Bronchus (tissue), 1 donor: ENCODE measurements around a stretch of chr16.

- PRO-cap, result no peak
Observed at GRCh38 chr16:70563144-70564128, 39.8 kb downstream of the SF3B3 start.

DNA sequence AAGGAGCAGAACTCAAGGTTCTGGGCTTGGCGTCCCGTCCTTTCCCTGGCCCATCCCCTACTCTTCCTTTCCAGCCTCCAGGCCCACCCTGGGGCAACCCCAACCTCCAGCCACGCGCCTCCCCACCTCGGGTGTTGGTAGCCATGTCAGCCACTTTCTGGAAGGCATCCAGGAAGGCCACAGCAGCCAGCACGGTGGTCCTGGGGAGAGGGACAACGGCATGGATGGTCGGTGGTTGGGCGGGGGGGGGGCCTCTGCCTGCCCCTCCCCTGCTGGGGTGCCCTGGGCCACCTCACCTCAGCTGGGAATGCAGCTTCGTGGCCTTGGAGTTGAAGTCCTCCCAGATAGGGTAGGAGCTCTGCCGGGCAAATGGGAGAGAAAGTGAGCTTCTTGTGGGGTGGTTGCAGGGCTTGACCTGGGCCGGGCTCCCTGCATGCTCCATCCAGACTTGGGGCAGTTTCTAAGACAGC, 5.2 kb downstream of the MTSS2 start:
- PRO-cap, result no peak

DNA sequence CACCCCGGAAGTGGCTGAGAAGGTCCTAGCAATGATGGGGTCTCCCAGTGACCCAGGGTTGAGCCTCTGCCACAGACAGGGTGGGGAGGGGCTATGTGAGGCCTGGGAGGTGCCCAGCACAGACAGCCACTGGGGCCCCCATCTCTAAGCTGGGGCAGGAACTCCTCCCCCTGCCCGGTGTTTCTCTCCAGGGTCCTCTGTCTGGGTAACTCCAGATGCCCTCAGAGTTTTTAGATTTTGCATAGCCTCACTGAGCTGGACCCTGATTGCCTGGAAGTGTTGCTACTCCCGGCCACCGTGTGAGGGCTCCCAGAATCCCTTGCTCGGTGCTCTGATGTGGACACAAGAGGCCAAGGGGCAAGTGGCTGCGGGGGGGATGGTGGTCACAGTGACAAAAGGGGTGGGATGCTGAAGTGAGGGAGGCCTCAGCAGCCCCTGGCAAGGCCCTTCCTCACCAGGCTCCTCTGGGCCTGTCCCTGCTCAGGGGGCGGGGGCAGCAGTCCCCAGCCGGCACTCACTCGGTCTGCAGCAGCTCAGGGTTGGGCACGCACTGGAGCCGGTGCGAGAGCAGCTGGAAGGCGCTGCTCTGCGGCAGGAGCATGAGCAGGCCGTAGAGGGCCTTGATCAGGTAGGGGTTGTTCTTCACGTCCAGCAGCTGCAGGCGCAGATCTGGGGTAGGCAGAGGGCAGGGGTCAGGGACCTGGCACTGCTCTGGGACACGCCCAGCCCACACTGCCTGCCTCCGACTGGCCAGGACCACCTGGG, 6.6 kb upstream of the MTSS2 start:
- PRO-cap, result no peak

DNA sequence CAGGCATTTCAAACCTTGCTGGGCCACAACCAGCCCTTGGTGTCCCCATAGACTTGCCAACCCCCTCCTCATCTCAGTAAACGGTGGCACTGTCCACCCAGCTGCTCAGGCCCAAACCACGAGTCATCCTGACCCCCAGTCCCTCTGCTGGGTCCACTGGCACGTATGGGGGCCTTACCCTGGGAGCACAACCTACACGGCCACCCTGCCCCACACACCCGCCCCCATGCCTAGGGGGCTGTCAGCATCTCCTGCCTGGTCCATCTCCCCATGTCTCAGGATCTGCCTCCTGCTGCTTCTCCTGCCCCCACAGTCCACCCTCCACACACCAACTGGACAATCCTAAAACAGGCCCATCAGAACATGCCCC, 15.5 kb upstream of the MTSS2 start:
- PRO-cap, result no peak

DNA sequence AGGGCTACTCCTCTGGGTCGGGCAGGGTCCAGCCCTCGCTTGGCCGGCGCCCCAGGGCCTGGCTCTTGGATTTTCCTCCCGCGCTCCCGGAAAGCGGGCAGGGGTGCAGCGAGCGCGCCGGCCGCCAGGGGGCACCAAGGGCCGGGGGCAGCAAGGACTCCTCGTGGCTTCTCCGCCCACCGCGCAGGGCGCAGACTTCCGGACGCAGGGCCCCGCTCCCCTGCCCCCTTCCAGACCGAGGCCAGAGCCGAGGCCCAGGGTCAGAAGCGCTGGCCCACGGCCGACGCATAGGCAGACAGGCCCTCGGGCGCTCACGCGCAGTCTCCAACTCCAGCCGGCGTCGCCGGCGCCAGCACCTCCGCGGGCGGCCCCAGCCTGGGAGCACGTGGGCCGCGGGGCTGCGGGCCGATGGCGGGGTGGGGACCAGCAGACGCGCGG, 330 bp downstream of the TLE7 start:
- PRO-cap, result no peak

GRCh38 chr16:71568642-71569025, 8.3 kb downstream of the TAT start:
- PRO-cap, result no peak

DNA sequence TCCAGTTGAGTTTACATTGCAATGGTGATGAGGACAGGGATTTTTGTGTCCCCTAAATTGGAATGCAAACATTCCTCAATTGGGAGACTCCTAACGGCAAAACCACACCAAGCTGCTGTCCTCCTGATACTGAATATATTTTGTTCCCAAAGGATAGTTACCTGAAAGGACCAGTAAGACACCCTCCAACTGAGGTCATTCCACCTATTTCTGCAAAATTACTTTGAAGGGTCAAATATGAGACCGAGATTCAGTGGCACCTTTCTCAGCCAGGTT, 16.3 kb upstream of the TAT start:
- PRO-cap, result no peak

GRCh38 chr16:71593516-71594062, 16.7 kb upstream of the TAT start:
- PRO-cap, result no peak

DNA sequence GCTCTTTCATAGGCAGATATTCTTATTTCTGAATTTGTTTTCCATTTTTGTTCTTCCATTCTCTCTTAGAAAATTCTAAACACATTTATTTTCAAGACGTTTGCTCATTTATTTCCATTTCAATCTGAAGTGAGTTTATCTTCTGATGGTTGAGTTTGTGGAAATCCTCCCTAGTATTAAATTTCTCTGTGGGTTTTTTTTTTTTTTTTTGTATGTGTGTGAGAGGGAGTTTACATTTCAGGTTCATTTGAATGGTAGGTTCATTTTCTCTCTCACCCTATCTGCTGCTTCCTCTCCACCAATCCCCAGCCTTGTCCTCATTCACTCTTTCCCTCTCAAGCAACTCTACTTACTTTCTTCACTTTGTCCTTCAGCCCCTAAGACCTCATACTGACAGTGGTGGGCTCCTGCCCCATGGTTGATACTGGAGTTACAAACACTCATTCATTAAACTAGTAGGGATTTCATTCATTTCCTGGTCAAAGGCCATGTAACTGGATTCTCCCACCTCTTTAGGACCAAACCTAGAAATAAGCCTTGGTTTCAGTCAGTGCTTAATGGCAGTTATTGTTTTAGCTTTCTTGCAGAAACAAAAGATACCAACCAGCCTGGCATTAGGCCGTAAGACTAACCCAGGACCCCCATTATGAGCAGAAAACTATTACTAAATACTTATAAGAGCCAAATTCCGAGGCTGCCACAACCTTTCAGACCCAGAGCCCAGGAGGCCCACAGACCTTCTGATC, 35.9 kb downstream of the PHLPP2 start:
- PRO-cap, result no peak

GRCh38 chr16:71755703-71756287, 31.3 kb upstream of the PHLPP2 start:
- PRO-cap, result no peak

DNA sequence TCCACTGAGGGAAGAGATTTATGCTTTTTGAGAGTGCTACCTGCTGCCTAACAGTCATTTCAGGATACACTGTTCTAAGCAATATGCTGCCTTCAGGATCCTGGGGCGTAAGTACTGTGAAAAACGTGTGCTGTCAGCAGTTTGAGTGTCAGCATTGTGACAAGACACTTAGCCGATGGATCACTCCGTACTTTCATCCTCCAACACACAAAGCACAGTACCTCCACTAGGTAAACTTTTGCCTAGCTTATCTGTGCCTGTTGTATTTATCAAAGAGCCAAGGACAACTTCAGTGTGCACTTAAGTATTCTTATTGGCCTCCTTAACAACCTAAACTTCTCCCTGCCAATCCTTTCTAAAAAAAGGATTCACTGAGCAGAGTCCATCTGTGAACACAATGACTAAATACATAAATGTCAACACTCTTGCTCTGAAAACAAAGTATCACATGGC, 33.8 kb upstream of the PHLPP2 start:
- PRO-cap, result unidirectional peak, minus-strand start at position 205 of the sequence

DNA sequence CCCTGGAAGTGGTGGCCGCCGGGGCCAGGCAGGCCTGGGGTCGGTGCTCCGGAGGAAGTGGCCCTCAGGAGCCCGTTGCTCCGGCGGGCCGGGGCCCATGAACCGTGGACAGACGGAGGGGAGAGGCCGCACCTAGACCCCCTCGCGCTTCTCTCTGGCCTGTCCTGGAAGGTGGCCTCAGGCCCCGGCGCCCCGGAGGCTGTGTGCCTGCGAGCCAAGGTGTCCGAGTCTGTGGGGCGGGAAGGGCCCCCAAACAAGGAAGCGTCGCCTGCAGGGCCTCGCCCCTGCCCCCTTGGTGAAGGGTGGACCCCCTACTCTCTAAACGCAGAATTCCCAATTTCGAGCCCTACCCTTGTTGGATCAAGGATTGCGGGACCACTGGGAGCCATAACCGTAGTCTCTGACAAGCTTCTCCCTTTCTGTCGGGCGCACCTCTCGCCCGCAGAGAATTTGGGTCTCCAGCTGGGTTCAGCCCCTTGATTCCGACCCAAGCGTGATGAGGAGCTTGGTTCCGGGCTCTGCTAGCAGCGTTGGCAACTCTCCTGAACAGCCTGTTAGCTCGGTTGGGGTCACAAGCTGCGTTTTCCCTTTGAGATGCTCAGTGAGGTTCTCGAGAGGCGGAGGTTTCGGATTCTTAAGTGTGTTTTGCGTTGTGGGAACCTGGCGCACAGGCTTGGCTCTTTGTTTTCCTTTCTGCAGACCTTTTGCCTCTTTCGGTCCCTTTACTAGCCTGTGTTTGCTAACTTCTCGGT, 513 bp downstream of the ATXN1L start:
- PRO-cap, result no peak

- PRO-cap, result no peak
Observed at GRCh38 chr16:71853277-71854021, 7.7 kb downstream of the ATXN1L start.

DNA sequence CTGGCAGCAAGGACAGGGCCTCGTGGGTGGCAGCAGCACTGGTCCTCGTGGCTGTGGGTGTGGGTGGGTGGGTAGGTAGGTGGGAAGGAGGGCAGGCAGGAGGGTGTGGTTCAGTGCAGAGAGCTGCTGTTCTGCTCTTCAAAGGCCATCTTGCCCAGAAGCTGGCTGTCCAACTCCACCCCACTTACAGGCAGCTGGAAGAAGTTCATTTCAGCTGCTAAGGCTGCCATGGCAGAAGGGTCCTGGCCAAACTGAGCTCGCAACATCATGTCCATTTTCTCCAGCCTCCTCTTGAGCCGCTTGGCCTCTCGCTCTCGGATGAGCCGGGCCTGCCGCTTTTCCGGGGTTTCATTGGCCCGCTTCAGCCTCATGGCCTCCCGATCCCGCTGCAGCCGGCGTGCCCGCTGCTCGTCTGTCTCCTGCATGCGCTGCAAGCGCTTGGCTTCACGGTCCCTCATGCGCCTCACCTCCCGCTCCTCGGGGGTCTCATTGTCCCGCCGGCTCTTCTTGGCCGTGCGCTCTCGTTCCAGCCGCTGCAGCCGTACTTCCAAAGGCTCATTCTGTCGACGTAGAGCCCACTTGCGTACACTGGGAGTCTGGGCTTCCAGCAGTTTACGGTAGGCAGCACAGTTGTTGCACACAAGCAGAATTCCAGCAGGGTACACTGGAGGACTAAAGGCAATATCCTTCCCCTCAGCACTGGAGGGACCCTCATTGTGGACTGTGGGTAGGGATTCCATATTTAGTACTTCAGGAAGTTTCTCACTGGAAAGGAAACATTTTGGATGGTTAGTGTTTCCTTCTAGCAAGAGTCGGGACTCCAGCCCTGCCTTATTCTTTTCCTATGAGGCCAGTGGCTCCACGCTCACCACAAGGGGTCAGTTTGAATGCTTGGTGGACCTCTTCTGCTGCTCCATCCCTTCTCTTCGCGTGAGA, 14.4 kb downstream of the ATXN1L start:
- PRO-cap, result no peak

DNA sequence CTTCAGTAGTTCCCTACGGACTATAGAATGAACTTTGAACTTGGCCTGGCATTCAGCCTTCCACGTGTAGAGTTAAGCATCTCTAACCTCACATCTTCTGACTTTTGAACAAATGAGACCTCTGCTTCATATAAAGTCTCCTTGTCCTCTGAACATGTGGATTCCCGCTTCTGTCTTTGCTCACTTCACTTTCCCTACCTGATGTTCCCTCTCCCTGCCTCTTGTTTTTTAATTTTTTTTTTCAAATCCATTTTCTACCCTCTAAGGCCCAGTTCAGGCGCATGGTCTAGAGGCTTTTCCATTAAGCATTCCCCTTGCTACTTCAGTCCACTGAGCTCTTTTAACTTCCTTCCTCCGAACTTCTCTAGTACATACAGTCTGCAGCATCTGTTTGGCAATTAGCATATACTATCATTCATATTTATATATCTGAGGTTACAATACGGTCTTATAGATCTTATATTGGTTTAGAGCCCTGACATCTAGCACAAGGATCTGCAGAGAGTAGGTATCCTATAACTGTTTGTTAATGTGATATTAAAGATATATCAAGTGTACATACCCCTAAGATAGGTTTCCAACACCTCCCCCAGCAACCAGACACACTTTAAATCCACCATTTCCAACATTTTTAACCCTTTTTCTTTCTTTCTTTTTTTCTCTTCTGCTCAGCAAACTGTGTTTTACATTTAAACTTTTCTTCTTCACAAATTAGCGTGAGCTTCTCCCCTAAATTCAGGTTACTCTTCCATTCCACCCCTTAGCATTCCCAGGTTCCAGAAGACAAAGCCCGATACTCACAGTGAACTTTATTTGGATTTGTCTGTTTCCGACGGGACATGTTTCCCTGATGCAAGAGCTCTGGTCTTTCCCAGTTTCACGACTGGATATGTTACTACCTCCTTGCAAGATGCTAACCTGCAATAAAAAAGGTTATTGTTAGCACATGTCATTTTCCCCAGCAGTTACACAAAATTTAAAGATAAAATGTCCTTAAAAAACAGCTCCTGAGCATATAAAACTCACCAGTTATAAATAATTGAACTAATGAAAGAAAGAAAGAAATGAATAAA, 4.5 kb downstream of the ZNF821 start:
- PRO-cap, result no peak

DNA sequence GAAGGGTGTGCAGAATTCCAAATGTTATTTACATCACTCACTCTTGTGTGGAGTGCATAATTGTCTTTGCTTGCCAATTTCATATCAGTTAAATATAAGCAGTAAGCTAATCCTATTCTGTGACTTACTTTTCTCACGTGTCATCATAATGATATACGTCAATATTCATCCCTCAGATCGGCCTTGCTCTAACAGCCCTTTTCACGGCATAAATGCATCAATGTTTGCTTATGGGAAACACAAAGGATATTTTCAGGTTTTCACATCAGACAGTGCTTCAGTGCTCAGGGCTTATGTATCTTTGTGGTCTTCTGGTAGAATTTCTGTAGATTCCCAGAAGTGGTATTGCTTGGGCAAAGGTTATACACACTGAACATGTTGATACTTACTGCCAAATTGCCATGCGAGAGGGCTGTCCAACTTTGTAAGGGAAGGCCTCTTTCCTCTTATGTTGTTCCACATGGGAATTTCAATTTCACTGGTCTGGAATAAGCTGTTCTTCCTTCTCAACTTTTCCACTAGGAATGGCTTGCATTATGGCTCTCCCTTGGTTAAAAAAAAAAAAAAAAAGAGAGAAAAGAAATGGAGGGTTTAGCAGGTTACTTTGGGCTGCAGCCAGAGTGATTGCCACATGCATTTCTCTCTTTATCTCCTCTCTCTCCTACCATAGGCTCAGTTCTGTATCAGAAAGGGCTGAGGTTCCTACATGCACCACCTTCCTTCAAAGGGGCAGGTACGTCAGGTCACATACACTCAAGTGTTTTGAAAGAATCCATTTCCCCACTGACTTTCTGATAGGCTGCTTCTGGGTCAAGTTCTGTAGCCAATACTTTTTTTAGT, 19.2 kb downstream of the DHODH start:
- PRO-cap, result no peak

DNA sequence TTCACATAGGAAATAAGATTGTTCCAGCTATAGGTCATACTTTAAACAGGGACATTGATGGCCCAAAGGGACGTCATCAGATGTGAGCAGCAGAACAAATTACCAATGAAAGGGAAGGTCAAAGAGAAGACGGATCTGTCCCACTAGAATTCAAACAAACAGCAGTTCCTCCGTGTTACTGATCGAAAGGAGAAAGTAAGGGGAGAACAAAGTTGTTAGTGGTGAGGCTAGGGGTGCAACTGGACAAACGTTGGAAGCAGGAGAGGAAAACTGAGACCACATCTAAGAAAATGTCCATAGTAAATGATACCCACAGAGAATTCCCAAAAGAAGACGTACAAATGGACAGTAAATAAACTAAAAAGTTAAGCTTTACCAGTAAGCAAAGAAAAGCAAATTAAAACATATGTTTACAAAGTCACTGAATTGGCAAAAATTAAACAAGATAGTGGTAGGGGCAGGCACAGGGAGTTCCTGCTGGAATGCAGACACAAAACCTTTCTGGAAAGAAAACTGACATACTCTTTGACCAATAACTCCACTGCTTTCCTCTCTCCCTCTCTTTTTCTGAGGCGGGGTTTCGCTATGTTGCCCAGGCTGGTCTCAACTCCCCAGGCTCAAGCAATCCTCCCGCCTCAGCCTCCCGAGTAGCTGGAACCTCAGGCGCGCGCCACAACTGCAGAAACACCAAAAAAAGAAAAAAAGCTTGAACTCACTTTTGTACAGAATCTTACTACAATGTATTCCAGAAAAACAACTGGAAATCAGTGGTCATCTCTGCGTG, 777 bp downstream of the TXNL4B start:
- PRO-cap, result no peak

GRCh38 chr16:72126465-72126700, 32.7 kb downstream of the DHX38 start:
- PRO-cap, result no peak

GRCh38 chr16:72126741-72126965, 33.0 kb downstream of the DHX38 start:
- PRO-cap, result no peak

DNA sequence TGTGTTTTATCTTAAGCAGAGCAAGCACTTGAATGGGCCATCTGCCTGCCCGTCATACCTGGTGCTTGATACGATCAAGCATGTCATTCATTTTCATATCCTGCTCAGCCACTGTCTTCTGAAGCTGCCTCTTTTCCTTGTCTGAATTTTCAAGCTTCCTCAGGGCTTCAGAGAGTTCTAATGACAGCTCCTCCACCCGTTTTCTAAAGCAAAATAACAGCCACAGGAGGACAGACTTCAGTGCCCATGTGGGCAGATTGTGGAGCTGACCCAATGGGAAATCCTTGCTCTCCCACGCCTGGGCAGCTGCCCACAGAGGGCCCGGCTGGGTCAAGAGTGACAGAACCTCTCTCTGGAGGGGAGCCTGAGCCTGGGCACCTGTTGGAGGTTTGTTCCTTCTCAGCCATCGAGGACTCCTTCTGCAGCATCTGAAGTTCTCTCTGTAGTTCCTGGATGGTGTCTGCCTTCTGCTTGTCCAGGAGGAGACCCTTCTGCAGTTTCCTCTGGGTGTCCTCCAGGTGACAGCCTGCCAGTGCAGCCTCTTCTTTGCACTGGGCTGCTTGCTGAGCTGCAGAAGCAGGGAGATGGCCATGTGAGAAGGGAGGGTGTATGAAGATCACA, 36.6 kb downstream of the DHX38 start:
- PRO-cap, result no peak